ENCODE results near the genes GCNA, CXorf49 and DMRTC1B.

DNA sequence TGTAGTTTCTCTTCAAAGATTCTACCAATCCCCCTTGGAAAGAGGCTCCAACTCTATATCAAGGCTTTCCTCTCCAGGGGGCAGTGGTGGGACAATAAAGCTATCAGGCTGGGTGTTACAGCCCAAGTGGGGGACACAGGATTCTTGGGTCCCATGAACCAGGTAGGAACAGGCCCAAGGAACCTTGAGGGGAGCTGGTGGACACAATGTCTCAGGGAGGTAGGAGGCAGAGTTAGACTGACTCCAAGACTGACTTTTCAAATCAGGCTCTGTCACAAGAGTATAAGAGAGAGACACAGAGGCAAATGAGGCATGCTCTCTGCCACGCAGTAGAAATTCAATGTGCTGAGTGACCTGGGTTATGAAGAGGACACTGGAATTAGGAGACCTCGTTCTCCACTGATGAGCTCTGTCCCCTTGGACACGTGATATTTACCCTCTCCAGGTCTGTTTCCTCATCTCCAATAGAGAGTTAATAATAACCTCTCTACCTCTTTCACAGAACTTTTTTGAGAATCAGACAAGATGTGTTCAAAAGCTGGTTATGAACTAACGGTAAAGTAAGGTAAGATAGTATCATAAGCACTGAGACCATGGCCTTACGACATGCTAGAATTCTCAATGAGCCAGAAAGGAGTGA lies 4.6 kb downstream of the GJB1 start:
- PRO-cap, 2 experiments = no peak in any of the 2 experiments

DNA sequence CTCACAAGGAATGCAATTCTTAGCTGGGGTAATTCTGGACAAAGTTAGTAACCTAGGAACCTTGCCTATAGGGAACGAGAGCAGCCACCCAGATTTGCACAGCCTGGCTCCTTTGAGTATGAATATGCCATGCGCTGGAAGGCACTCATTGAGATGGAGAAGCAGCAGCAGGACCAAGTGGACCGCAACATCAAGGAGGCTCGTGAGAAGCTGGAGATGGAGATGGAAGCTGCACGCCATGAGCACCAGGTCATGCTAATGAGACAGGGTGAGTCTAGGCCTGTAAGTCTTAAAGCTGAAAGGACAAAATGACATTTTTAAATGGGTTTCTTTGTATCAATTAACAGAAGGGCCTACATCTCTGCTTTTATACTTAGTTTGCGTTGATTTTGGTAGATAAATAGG lies 4.8 kb upstream of the ITGB1BP2 start:
- PRO-cap, 2 experiments = no peak in any of the 2 experiments

GRCh38 chrX:71376812-71377371 lies 10.7 kb downstream of the TAF1 start:
- PRO-cap, 2 experiments = no peak in any of the 2 experiments

- PRO-cap, 2 experiments = no peak in any of the 2 experiments
Observed at GRCh38 chrX:71459232-71459859, 73.6 kb upstream of the OGT start.

DNA sequence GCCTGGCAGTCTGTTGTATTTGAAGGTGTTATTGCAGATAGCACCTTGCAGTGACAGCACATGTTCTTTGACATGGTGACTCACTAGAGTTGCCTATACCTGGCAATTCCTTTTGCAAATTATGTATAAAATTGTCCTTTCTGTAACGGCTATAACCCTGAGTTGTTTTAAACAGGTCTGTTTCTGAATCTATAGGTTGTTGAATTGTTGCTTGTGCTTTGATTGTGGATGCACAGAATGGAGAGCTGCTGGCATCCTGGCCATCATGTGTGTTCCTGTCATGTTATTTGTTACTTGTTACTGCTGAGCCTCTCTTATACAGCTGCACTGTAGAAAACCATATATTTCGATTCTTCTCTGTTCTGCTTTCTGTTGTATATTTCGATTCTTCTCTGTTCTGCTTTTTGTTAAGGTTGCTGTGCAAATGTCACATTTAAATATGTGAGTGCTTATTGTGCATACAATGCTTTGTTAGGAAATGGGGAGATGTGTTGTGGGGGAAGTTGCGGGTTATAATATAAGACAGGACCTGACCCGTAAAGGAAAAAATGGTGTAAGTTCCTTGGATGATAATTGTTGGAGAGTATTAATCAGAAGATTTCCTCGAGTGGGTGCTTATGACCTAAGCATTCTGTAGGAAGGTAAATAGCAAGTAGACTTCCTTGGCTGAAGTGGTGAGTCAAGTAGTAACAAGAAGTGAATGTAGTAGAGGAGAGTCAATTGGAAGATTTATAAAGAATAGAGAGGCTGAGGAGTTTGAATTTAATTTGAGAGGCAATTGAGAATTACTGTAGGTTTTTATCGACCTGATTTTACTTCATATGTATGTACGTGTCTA lies 8.3 kb downstream of the OGT start:
- PRO-cap, 2 experiments = no peak in any of the 2 experiments

DNA sequence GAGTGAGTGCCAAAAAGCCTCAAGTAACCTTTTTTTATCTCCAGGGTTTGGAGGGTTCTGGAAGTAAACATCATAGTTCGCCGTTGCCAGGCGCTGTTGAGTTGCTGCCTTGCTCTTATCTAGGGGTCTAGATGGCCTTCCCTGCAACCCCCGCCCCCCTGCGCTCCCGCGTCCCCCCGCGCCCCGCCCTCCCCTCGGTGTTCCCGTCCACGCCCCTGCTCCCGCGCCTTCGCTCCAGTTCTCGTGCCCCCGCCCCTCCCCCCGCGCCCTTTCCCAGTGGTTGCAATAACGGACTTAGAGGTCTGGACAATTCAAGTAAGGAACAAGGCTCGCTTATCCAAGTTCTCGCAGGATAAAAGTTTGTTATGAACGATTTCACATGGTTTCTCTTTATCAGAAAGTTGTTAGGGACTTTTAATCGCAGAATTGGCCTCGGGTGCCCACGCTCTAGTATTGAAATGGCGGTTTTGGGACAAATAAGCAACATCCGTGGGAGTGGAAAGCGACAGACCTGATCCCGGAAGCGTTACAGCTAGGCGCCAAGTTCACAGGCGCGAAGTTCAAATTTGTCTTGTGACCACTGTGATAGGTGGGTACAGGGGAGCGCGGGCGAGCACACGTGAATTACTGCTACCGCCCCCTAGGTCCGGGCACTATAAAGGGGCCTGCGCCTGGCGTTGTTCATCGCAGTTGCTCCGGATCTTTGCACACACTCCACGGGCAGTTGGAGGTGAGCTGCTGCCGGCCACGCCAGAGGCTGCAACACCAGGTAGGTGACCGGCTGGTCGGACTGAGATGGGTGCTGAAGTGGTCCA lies at the start of gene GCNA:
GCNA (plus strand) TSS at position 684 of the 815 bp plus-strand sequence.
- PRO-cap, 2 experiments = no peak in any of the 2 experiments

- PRO-cap, 2 experiments = no peak in any of the 2 experiments
Observed at GRCh38 chrX:71623707-71624001, 5.3 kb upstream of the CXCR3 start.

DNA sequence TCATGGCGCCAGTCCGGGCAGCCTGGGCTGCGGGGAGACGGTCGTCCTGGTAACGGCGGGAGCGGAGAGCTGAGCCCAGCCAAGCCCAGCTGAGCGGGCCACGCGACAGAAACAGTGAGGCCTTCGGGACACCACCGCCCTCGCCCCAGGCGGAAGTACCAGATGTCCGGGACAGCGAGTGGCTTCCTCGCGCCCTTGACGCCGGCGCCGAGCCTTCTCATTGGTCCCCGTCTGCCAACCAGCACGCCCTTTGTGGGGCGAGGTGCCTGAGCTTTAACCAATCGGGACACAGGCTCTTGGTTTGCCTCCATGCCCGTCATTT lies at the start of gene CXorf49:
CXorf49 (minus strand) TSS at position 138 of the 322 bp plus-strand sequence.
- PRO-cap, 2 experiments = no peak in any of the 2 experiments

DNA sequence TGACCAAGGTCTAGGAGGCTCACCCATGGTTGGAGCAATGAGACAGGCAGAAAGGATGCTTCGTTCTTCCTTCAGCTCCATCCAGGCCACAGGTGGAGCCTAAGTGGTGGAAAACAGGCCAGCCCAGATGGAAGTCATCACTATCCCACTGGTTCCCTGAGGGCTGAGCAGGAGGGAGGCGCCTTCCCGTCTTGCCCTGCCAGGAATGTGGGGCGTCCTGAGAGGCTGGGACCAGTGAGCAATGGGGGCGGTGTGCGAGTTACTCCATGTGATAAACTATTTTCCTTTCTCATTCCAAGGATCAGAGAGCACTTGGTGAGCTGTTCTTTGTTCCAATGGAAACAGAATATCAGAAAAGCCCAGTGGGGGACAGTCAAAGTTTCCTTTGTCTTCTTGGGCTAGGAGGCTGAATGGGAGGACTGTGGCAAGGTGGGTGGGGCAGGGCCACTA lies 86.1 kb downstream of the NHSL2 start:
- PRO-cap, 2 experiments = peak in 2 of 2 experiments; most common plus-strand start position 292 of the sequence (in 2)

DNA sequence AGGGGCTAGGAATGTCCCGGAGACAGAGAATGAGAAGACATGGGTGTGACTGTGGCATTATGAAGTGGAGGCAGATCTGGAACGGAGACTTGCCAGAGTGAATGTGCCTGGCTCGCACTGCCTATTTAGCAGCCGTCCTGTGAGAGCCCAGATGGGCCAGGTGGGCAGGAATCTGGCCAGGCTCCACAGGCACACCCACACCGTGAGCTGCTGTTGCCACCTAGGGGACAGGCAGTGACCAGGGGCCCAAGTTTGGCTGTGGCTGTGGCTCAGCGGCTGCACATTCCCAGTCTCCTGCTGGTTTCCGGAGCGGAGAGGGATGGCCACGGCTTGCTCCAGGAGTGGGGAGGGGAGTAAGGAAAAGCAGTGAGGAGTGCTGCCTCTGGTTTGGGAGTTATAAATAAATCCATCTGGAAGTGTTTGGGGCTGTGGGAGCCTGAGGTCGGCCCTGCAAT lies 93.5 kb downstream of the NHSL2 start:
- PRO-cap, 2 experiments = no peak in any of the 2 experiments

DNA sequence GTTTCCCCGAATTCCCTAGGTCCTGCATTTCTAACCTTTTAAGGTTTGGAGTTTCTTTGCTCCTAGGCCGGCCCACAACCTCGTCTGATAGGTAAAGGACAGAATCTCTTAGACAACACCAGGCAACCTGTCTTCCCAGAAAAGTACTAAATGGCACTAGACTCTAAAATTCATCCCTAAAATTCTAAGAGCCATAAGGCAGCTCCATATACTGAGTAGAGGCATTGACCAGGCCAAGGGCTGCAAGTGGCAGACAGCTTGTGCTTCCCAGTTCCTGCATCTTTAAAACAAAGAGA lies 135.4 kb downstream of the NHSL2 start:
- PRO-cap, 2 experiments = no peak in any of the 2 experiments

DNA sequence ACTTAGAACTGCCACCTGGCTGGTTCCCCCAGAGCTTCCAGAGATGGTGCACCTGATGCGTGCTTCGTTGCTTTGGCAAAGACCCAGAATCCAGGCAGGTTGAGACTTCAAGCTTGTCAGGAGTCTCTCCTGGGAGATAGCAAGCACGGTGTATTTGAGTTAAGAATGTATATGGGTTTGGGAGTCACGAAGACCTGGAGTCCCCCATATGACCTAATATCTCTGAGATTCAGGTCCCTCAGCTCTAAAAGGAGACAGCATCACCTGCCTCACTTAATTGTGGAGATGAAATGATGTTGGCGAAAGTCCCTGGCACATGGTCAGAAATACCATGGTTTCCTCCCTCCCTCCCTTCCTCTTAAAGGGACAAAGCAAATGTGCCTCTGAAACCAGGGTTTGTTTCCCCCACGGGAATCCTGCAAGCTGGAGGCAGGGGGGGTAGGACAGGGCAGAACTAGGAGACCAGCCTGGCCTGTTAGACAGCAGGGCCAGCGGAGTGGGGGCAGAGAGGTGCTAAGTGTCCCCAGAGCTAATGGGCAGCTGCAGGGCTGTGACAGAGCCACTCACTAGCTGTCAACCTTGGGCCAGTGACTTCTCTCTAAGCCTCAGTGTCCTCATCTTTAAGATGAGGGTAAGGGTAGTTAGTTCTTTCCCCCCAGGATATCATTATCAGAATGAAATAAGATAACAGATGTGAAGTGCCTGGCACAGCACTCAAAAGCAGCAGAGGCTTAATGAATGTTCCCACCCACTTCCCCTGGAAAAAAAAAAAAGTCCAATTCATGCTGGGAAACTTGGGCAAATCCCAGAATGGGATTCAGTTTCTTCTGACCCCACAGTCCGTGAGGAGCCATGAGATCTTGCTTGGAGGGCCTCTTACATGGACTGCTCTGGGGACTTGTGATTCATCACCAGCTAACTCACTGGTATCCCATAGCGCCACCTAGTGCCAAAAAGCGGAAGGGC lies 55.5 kb upstream of the PIN4 start:
- PRO-cap, 2 experiments = no peak in any of the 2 experiments

DNA sequence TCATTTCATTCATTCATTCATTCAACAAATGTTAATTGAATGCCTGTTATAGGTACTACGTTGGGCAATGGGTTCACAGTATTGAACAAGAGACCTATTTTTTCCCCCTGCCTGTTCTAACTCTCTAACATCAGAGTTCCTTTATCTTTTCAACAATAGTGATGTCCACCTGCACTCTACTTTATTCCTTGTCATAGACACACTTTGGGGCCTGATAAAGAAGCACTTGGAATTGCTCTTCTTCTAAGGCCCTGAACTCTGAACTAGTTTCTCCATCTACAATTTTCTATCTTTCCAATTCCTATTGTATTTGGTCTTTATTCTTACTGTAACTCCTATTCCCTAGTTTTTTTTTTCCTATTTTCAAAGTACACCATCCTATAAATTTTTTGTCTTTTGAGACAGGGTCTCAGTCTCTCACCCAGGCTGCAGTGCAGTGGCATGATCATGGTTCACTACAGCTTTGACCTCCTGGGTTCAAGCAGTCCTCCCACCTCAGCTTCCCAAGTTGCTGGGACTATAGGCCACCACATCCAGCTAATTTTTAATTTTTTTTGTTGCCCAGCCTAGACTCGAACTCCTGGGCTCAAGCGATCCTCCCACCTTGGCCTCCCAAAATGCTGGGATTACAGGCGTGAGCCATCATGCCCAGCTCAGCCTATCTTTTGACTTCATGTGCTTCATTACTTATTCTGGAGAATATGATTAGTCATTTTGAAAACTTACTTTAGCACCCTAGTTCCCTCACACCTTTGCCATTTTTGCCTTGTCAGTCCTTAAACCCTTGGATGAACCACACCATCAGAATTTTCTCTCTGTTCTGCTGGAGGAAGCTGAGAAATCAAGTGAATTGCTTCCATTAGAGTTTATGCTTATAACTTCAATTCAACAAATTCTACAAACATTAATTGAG lies 103.6 kb downstream of the HDAC8 start:
- PRO-cap, 2 experiments = no peak in any of the 2 experiments

DNA sequence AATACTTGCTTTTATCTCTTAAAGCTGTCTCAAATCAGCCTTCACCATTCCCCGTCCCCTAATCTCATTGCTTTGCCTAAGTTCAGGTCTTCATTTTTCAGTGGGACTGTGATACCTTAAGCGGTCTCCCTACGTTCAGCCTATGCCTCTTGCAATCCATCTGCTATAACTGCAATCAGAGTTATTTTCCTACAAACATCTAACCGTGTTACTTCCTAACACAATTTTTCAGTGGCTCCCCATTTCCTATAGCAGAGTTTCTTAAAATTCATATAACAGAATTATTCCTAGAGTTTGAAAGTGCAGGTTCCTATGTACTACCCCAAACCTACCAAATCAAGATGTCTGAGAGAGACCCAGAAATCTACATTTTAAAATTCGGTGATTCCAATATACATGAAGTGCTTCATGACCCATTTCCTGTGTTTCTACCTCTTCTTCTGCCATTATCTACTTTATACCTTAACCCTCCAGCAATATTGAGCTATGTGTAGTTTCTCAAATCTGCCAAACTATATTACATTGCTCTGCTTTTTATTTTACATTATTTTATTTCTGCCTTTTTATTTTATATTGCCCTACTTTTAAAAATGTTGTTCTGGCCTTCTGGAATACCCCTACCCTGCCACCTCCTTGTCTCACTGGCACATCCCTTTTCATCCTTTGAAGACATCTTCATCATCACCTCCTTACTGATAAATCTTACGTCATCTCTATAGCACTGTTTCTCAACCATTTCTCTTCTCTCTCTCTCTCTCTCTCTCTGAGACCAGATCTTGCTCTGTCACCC lies 24.5 kb downstream of the HDAC8 start:
- PRO-cap, 2 experiments = no peak in any of the 2 experiments

DNA sequence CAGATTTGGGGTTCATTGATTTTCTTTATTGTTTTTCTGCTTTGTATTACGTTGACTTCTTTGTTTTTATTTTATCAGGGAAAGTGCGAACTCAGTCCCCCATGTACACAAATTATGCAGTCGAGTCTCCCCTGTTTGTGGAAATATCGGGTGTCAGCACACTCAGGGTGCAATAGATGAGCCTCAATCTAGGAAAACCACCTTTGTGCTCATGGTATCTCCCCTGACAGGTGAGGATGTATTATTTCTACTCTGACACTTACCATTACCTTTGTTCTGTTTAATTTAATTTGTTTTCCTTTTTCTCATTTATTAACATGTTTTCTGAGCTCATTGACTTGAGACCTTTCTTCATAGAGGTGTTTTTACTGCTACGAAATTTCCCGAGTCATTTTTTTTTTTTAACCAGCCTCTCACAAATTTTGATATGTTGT lies 26.5 kb upstream of the PHKA1 start:
- PRO-cap, 2 experiments = no peak in any of the 2 experiments

GRCh38 chrX:72776635-72776965 lies at the start of gene DMRTC1B:
Gene DMRTC1B (plus strand): TSS chrX:72776890.
- PRO-cap, 2 experiments = no peak in any of the 2 experiments

- PRO-cap, 2 experiments = no peak in any of the 2 experiments
Observed at GRCh38 chrX:73525943-73526241, 37.1 kb upstream of the CHIC1 start.

- PRO-cap, 2 experiments = no peak in any of the 2 experiments
Observed at GRCh38 chrX:74217150-74217770, 86.7 kb upstream of the ZCCHC13 start.

DNA sequence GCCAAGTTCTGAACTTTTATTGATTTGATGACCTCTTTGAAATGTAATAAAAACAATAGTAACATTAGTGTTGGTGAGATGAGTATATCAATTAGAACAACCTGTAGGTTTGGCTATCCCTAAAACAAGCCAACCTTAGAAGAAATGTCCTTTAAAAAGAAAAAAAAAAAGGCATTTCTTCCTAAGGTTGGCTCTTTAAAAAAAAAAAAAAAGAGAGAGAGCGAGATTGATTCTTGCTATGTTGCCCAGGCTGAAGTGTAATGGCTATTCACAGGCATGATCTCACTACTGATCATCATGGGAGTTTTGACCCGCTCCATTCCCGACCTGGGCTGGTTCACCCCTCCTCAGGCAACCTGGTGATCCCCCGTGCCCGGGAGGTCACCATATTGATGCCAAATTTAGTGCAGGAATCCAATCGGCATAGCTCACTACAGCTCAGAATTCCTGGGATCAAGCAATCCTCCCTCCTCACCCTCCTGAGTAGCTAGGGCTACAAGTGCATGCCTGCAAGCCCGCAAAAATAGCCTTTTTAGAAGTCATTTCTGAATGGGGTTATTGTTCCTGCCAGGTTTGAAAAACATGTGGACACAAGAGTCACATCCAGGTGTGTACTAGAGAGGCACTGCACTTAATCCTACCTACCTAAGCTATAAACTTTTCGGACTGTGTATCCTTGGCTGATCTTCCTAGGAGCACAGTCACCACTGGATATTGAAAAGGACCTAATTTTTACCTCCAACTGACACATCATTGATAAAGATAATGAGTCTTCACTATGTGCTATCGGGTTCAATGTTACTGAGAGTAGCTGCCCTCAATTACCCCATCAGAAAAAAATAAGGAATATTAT lies 61.4 kb upstream of the ZCCHC13 start:
- PRO-cap, 2 experiments = no peak in any of the 2 experiments

DNA sequence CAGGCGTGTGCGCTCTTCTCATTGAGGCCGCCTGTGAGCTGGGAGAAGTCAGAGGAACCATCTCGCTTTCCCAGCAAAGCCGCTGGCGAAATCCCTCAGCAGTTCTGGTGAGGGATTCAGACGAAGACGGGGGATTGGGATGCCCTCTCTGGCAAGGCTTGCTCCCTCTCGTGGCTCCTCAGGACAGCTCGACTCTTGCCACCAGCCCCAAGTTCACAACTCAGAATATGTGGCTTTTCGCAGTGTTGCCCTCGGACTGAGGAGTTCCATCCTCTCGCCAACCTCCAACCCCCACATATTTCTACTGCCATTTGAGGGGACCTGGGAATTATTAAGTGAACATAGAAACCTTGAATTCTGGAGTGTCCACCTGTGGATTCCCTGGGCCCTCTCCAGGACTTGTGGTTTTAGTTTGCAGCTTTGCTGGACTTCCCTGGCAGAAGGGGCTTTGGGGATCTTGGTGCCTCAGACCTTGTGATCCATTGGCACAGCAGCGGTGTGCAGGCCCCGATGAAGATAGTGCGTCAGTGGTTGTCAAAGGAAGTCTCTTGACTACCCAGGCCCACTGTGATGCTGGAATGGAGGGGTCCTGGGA lies 1.9 kb downstream of the SLC16A2 start:
- PRO-cap, 2 experiments = no peak in any of the 2 experiments

Data from Colon Carcinoma Metastatic in the Lung (tissue), 2 donors.